Daoy (cell line): Measurements from ENCODE around the gene TTF2.

DNA sequence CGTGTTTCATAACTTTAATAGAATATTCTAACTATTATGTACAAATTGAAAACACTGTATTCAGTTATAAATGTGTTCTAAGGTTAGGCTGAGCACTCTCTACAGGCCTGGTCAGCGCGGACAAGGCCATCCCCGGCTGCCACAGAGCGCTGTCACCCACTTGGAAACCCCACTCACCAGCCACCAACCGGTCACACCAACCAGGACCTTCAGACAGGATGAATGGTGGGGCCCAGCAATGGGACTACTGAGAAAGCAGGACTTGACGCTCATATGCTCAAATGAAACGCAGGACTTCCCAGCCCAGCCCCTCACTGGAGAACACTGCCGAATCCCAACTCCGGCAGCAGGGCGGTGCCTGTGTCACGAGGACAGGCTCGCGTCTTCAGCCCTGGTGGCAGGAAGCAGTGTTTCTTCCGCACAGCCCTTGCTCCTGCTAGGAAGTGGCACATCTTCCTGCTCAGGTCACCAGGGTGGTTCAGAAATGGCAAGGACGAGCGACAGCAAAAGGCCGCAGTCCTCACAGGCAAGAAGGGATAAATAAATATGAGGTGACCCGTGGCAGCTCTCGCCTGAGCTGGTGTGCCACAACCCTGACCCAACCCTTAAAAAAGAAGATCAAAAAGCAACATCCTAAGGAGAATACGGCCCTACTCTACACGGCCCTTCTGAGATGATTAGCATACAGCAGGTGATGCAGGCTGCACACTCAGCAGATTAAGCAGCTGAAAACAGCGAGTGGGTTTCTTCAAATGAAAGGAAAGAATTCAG is 38.9 kb downstream of the CD58 start:
- RAMPAGE, long total RNA, result no peak

DNA sequence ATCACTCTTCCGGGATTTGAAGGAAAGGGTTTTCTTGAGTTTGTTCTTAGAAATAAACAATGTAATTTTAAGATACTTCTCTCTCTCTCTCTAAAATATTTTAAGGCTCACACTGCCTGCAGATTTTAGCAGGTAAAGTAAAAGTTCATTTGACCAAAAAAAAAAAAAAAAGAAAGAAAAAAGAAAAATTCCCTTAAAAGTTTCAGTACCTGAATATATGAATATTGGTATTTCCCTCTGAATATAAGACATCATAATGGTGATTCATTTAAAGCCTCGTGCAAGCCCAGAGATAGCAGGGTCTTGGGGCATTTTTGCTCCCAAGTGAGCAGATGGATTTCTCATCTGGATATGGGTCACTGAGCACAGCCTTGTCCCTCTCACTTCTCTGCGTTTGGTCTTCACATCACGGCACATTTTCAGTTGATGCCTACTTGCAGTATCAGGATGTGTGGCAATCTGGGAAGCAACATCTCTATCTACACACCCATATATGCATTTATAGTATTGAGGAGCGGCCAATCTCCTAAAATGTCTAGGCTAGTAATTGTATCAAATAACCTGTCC is 12.7 kb downstream of the CD58 start:
- RAMPAGE, long total RNA, result no peak

GRCh38 chr1:116576605-116577673 is 6.1 kb upstream of the CD58 start:
- RAMPAGE, long total RNA, result no peak

DNA sequence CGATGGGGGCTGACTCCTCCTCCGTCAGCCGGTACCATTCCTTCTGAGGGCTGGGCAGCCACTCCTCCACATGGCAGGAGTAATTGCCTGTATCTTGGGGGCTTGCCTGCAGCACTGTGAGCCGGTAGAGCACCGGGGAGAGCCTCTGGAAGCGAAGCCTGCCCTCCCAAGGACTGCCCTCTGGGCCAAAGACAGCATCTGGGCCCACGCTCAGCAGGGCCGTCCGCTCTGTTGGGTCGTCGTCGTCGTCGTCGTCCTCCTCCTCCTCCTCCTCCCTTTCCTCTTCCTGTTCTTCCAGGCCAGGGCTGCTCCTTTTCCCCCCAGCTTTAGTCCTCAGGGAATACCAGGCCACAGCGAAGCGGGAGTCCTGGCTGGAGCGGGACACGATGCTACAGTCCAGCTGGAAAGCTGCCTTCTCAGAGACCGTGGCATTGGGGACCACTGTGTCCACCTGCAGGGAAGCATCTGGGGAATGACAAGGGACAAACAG is 8.6 kb upstream of the CD58 start:
- RAMPAGE, long total RNA, result no peak

DNA sequence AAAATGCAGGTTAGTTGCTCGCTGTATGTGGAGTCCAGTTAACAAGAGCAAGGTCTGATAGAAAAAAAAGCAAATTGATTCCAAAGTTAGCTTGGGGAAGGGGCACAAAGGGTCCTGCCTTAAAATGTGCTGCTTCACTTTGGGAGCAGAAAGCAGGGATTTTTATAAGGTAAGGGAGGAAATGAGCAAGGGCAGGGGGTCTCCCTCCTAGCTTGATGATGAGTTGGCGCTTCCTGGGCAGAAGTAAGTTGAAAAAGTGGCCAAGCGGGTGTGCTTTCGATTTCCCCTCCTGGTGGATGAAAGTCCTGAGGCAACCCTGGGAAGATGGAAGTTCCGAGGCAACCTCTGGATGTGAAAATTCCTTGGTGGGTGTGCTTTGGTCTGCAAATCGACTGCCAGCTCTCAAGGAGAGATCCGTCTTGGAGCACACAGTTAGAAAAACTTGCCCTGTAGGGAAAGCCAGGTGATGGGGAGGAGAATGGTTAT is 41.8 kb upstream of the CD2 start:
- RAMPAGE, long total RNA, result no peak

DNA sequence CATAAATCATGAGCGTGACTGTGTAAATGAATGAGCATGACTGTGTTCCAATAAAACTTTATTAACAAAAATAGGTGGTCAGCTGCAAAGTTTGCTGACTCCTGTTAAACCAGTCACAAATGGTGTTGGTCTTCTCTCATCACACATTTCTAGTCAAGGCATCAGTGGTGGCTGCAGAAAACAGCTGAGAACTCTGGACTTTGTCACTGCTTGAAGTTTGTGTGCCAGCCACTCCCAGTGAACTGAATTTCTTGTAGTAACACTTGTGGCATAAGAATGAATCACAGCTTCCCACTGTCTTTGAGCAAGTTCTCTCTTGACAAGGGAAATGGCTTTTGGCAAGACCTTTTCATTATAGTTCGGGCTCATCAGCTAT is 31.8 kb upstream of the CD2 start:
- RAMPAGE, long total RNA, result no peak

GRCh38 chr1:116755231-116755651 is 1.0 kb downstream of the CD2 start:
- RAMPAGE, long total RNA, result no peak

- RAMPAGE, long total RNA, result no peak
Measured at GRCh38 chr1:116755652-116756499, 1.6 kb downstream of the CD2 start.

DNA sequence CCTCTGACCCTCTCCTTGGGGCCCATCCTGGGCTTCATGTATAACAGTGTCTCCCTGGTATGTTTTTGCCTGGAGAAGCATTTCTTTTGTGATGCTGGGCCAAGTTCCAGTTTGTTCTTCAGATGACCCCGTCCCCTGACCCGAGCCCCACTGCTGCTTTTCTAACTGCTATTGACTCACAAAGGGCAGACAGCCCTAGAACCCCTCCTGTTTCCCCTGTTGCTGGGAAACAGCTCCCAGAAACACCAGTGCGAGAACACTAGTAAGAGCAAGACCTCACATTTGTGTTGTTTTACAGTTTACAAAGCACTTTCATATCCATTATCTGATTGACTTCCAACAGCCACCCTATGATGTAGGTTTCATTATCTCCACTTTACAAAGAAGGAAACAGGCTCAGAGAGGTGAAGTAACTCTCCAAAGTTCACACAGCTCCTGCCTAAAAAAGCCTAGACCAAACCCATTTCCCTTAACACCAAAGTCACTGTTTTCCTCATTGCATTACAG is 9.1 kb downstream of the CD2 start:
- RAMPAGE, long total RNA, result no peak

DNA sequence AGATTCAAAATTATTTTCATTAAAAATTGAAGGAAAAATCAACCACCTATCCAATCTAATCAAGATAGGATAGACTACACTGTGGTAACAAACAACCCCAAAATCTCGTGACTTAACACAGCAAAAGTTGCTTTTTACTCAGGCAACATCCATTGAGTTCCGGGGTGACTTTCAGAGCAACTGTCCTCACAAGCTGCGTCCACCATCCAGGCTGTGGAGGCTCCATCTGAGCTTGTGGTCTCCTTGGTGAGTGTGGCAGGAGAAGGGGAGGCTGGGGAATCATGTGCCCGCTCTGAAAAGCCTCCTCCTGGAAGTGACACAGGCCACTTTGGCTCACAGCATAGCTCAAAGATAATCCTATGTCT is 52.4 kb downstream of the CD2 start:
- RAMPAGE, long total RNA, result no peak

DNA sequence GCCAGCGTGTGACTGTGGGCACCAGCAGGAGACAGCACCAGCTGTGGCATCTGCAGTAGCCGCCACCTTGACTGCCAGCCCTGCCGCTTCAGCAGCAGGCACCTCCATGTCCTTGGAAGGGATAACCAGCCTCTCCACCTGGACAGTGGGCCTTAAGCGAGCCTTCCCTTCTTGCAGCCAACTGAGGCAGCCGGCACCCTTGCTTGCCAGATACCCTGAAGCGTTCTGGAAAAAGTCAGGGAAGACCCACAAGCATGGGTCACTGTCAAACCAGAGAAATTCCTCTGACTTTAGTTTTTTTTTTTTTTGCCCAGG is 30.2 kb upstream of the PTGFRN start:
- RAMPAGE, long total RNA, result no peak

DNA sequence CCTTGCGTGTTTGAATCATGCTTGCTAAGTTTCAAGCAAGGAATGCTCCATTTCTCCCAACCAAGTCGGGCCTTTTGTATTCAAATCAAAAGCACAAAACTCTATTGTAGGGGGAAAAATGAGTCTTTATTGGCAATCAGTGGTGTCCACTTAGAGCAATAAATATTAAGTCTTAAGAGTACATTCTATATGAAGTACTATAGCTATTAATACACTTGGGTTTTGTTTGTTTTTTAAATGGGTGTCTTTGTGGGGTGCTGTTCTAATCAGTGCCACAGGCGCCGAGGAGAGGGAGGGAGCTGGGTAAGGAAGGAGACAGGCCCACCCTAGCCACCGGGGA is 704 bp upstream of the PTGFRN start:
- RAMPAGE, long total RNA, result no peak

- RAMPAGE, long total RNA, result start-site peak on the plus strand at chr1:117060323-117060353, 41 and 59 reads in 2 replicates
Measured at GRCh38 chr1:117060223-117060963, at the start of gene TTF2. Gene TTF2 (plus strand): TSS chr1:117060326.

- RAMPAGE, long total RNA, result no peak
Measured at GRCh38 chr1:117128604-117129150, 7.1 kb upstream of the TRIM45 start.

- RAMPAGE, long total RNA, result no peak
Measured at GRCh38 chr1:117209675-117210416, 881 bp downstream of the VTCN1 start.

GRCh38 chr1:117358019-117358426 is 9.2 kb upstream of the MAN1A2 start:
- RAMPAGE, long total RNA, result no peak

DNA sequence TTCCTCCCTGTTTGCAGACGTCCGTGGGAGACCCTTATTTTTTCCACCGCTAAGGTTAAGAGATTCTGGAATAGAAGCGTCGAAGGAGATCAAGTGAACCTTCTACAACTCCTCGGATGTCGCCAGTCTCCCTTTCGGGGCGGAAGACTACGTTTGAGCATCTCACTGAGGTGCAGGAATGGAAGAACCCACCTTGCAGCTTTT is 325 bp downstream of the MAN1A2 start:
- RAMPAGE, long total RNA, result no peak

DNA sequence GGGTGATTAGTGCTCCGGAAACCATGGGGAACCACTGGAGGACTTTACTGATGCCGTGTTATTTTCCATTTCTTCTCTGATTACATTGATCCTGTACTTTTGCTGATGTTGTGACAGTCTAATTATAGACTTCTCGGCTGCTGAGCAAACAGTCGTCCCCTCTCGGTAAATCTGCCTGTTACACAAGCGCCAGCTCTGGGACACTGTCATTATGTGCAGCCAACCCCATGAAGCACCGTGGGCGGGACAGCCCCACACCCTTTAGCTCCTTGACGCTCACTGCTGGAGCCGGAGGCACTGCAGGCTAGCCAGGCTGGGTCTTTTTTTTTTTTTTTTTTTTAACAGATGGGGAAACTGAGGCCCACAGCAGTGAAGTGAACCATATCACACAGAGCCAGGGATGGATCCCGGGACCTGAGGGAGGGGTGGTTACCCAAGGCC is 6.0 kb upstream of the TENT5C start:
- RAMPAGE, long total RNA, result no peak

DNA sequence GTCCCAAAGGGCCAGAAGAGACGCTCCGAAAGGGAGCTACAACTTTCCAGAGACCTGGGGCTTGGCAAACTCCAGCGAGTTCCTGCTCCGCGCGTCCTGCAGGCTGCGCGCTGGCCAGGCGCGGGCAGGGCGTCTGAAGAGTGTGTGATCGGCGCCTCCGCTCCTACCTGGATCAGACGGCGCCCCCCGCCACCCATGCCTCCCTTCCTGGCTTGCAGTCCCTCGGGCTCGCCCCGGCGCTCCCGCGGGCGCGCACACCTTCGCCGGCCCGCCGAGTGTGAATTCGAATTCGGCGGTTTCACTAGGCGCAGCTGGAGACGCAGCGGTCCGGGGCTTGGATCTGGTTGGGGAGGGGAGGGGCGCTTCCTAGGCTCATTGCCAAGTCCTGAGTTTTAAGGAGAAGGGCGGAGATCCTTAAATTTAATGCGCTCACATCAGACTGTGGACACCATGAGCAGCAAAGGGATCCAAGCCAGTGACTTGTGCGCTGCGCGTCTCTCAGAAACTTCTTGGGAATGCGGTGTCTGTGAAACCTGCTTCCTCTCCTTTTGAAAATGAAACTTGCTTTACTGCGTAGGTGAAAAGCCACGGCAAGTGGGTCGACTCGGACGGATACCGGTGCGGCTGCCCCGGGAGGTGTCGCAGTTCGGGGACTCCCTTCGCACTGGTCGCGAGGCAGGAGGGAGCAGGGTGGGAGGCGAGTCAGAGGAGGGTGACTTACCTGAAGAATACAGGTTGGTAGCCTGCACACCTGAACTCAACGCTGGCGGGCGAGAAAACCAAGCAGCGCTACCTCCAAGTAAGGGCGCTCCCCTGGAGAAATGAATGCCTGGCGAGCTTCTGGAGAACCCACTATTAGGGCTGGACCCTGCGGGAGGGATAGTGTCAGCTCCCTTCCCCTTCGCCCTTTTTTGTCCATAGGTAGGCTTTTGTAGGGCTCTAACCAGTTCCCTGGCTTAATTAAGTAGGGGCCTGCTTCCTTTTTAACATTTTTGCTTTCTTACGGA is 831 bp downstream of the TENT5C start:
- RAMPAGE, long total RNA, result no peak

DNA sequence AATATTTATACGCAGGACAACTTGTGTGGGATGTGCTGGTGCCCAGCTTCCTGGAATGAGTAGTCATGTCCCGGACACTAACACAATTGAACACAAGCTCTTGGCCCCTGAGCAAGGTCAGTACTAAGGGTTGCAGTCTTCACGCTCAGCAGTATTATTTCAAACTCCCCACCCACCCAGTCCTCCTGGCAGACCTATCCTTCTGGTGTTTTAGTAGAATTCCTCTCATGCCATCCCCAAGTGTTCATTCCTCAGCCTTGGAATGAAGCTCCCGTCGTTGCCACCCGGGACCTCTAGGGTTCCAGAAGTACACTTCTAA is 24.2 kb downstream of the TENT5C start:
- RAMPAGE, long total RNA, result no peak